Epithelial cell of prostate (primary cell): Measurements from ENCODE around the genes XAGE3, SPIN2A and ZXDB.

DNA sequence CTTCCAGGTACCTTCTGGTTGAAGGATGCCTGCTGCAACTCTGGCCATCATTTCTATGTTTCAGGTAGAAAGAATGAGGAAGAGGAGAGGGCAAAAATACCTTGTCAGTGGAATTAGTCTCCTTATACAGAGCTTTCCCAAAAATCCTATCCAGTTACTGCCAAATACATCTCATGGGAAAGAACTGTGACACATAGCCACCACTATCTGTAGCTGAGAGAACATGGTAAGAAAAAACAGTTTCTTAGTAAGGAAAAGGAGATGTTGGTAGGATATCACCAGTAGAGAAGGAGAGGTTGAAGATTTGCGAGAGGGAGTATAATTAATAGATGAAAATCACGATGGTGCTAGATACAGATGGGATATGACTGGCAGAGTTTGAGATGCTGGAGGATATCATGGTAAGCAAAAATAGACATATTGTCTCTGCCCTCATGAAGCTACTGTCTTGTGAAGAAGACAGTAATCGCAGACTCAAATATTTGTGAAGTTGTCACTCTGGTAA lies 19.6 kb upstream of the MAGED1 start:
- RRBS, result no CpG with 5 or more reads among the region's 3 CpGs

- RRBS, result no CpG with 5 or more reads among the region's 10 CpGs
Measured at GRCh38 chrX:52576810-52577309, 60.0 kb upstream of the XAGE1B start.

GRCh38 chrX:52867971-52868180 lies at the start of gene XAGE3:
Gene XAGE3, minus strand, starts transcription at chrX:52868083.
- RRBS, result no CpG with 5 or more reads among the region's 9 CpGs

DNA sequence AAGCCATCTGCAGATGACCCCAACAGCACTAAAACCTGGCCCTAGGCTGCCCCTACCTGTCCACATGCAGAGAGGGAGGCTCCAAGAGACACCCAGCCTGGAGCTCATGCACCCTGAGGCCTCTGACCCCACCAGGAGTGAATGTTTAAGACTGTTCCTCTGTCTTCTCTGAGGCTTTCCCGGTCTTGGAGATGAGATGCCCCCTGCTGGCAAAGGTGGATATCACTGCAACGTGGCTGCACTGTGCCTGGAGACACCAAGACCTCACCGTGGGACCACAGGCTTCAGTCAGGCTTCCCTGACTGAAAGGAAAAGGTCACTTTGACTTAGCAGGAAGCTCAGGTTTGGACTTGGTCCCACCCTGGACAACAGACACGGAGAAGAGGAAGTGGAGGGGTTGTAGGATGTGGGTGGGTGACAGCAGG lies 31.7 kb upstream of the FAM156A start:
- RRBS, result no CpG with 5 or more reads among the region's 4 CpGs

- RRBS, result no CpG with 5 or more reads among the region's 20 CpGs
Measured at GRCh38 chrX:53085548-53086422, 3.6 kb downstream of the TSPYL2 start.

- RRBS, result no CpG with 5 or more reads among the region's 64 CpGs
Measured at GRCh38 chrX:53223727-53225053, 817 bp downstream of the KDM5C start.

DNA sequence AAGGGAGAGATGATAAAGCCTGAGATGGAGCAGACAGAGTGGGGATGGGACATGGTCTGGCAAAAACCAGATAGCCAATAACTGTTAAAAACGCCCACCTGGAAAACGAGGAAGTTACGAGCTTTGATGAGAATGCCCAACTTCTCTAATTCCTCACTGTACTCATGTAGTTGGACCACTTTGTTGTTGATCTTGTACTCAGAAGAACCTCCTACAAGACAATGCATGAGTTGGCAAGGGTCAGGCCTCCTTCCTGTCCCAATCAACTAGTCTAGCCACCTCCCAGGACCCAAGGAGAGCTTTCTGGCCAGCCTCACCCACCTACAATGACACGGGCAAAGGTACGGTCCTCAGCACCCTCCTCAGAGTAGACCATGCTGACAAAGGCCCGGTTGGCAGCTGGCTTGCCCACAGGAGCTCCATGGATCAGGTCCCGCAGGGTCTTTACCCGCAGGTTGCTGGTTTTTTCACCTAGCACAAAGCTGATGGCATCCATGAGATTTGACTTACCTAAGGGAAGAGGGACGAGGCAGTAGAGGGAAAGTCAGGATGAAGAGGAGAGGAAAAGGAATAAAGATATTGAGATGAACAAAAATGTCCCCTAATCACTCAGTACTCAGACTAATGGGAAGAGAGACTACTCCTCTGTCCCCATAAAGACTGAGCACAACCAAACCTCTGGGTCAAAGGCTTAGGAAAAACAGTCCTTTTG lies 7.6 kb downstream of the SMC1A start:
- RRBS, result no CpG with 5 or more reads among the region's 9 CpGs

- RRBS, result no CpG with 5 or more reads among the region's 1 CpG
Measured at GRCh38 chrX:53556070-53556518, 121.9 kb upstream of the HSD17B10 start.

DNA sequence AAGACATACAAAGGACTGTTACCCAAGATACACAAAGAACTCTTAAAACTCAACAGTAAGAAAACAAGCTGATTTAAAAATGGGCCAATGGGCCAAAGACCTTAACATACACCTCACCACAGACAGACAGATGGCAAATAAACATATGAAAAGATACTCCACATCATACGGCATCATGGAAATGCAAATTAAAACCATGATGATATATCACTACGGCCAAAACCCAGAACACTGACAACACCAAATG lies 27.8 kb downstream of the HUWE1 start:
- RRBS, result no CpG with 5 or more reads among the region's 2 CpGs

GRCh38 chrX:53831936-53832320 lies 145.4 kb upstream of the HUWE1 start:
- RRBS, result no CpG with 5 or more reads among the region's 5 CpGs

GRCh38 chrX:54073116-54073479 lies 28.8 kb upstream of the PHF8 start:
- RRBS, result no CpG with 5 or more reads among the region's 8 CpGs

DNA sequence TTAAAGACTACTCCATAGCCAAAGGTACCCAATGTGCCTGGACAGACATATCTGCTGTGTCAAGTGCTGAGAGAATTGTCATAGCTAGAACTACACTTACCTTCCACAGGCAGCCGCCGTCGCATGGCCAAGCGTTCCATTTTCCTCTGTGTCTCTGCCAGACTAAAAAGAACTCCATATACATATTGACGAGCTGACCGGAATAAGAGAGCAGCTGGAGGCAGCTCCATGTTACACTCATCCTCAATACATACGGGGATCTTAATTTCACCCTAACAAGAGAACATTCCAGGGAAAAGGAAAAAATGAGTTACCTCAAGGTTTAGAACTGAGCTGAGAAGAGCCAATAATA lies 50.5 kb downstream of the FAM120C start:
- RRBS, result no CpG with 5 or more reads among the region's 7 CpGs

DNA sequence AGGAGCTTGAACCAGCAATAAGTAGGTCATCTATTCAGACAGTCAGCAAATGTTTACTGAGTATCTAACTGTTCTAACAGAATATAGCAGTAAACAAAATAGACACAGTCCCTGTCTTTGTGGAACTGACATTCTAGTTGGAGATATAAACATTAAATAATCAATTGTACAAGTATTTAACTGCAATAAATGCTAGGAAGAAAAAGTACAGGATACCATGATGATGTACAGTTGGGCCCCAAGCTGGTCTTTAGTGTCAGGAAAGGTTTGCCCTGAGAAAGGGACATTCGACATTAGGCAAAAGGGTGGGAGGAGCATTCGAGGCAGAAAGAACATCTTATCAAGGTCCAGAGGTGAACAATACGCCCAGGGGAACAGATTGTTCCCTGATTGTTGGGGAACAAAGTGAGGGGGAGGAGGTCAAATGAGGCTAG lies 20.4 kb upstream of the TSR2 start:
- RRBS, result no CpG with 5 or more reads among the region's 3 CpGs

DNA sequence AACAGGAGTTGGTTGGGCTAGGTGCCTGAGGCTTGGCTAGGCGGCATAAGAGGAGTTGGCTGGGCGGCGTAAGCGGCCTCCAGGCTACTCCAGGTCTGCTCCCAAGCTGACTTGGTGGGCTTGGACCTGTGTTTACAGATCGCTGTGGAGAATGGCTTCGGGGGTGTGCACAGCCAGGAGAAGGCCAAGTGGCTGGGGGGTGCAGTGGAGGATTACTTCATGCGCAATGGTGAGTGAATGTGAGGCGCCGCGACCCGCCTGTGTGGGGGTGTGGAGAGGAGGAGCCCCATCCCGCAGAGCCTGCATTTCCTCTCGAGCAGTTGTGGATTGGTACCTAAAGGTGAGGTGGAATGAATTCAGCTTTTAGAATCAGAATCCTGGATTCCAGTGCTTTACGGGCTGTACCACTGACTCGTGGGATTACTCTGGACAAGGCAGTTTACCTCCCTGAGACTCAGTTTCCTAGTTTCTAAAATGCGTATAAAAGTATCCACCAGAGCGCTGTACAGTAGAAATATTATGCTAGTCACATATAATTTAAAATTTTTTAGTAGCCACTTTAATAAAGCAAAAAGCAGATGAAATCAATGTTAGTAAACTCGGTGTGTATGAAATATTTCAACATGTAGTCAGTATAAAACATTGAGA lies 472 bp downstream of the TSR2 start:
- RRBS, result no CpG with 5 or more reads among the region's 18 CpGs

- RRBS, result no CpG with 5 or more reads among the region's 20 CpGs
Measured at GRCh38 chrX:54483004-54483685, 12.9 kb downstream of the FGD1 start.

- RRBS, result 2% methylated on average over 7 of the region's 53 CpGs
Measured at GRCh38 chrX:54639091-54640265, 109.5 kb downstream of the GNL3L start.

- RRBS, result no CpG with 5 or more reads among the region's 31 CpGs
Measured at GRCh38 chrX:57136777-57137953, at the start of gene SPIN2A. Gene SPIN2A, minus strand, starts transcription at chrX:57137397.

GRCh38 chrX:57155181-57155603 lies 18.0 kb upstream of the SPIN2A start:
- RRBS, result no CpG with 5 or more reads among the region's 2 CpGs

GRCh38 chrX:57591579-57592070 lies at the start of gene ZXDB:
Gene ZXDB, plus strand, starts transcription at chrX:57592011.
- RRBS, result no CpG with 5 or more reads among the region's 18 CpGs

GRCh38 chrX:63506676-63507122 lies 155.6 kb upstream of the SPIN4 start:
- RRBS, result no CpG with 5 or more reads among the region's 2 CpGs